Sciatic nerve (tissue), 1 donor: ENCODE data around the gene KDM2B.

DNA sequence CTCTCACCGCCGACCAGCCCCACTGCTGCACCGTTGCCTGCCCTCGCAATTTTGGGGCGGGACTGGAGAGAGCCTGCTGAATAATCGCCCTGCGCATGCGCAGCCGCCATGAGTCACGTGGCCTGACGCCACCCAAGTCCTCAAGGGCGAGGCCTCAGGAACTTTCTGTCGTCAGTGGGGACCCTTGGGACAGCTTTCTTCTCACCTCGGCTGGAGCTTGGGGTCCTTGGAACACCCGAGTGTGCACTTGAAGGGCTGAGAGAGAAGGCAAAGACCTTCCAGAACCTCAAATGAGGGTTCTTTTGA, 14.6 kb upstream of the CABP1 start:
- PRO-cap, result no peak

GRCh38 chr12:120720244-120721209, 5.1 kb upstream of the ACADS start:
- PRO-cap, result no peak

GRCh38 chr12:120759750-120760722, 34.4 kb downstream of the ACADS start:
- PRO-cap, result no peak

GRCh38 chr12:120819303-120819884, 84.8 kb downstream of the SPPL3 start:
- PRO-cap, result no peak

- PRO-cap, result no peak
Observed at GRCh38 chr12:120845278-120845915, 58.8 kb downstream of the SPPL3 start.

DNA sequence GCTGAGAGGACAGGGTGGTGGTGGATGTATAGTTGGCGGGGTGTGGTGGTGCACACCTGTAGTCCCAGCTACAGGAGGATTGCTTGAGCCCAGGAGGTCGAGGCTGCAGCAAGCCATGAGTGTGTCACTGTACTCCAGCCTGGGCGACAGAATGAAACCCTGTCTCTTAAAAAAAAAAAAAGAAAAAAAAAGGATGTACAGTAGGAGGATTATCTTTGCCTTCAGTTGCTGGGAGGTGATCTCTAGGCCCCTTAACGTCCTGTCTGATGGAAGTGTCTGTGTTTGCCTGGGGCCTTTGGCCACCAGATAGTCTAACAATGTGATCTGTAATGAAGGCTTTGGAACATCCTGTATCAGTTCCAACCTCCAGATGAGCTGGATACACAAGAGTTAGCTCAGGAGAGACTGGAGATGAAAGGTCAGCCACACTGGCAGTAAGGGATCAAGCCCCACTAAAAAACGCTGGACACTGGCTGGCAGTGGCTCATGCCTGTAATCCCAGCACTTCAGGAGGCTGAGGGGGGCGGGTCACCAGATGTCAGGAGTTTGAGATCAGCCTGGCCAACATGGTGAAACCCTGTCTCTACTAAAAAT, 19.2 kb upstream of the HNF1A start:
- PRO-cap, result no peak

DNA sequence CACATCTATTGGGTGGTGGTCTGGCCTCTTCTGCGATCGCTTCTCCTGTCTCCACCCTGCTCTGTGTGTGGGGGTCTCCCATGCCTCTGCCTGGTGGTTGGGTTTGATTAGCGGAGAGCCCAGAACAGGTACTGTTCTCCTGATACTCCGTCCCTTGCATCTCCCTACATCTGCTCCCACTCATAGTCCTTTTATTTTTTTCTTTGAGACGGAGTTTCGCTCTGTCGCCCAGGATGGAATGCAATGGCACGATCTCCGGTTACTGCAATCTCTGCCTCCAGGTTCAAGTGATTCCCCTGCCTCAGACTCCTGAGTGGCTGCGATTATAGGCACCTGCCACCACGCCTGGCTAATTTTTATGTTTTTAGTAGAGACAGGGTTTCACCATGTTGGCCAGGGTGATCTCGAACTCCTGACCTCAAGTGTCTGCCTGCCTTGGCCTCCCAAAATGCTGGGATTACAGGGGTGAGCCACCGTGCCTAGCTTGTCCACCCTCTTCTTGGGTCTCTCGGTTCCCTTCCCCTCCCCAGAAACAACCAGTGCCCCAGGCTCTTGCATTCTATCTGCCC, 13.2 kb upstream of the HNF1A start:
- PRO-cap, result no peak

DNA sequence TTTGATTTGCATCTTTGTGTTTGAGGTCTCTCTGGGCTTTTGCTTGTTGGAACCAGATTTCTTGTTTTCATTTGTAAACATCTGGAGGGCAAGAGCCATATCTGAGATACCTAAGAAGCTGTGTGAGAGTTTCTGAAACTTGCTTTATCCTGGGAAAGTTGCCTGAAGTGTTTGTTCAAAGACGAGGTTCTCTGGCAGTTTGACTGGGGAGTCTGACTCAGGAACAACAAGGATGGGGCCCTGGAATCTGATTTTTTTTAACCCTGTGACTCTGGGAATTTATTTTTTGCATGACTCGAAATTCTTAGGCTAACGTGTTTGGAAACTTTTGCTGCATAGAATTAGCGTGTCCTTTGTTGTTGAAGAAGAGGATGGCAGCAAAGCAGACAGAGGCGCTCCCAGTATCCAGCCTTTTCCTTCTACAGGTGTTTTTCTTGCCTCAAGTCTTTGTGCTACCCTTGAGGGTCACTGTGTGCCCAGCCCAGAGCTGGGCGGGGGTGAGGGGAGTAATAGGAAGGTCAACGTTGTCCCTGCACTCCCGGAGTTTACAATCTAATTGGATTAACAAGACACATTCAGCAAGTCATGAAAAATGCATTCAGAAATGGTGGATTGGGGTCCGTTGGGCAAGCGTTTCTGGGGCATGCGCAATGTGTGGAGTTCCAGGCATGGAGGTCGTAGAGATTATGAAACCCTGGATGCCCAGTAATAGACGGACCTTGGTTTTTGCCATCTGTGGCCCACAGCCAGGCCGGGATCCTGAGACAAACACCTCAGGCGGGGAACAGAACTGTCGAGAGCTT, 11.0 kb upstream of the HNF1A start:
- PRO-cap, result no peak

DNA sequence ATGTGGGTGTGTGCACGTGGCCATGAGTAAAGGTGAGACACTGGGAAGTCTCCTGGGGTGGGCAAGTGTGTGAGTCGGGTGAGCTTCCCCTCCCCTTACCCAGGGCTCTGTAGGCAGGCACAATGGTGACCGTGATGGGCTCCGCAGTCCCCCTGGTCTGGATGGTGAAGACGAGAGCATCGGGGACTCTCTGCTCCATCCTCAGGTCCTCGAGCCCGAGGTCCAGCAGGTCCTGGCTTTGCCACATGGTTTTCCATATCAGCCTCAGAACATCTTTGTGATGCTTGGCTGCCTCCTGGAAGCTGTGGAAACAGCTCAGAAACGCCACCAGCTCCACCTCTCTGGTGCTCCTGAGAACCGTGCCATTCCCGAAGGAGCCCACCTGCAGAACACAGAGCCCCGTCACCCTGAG, 5.7 kb downstream of the OASL start:
- PRO-cap, result no peak

DNA sequence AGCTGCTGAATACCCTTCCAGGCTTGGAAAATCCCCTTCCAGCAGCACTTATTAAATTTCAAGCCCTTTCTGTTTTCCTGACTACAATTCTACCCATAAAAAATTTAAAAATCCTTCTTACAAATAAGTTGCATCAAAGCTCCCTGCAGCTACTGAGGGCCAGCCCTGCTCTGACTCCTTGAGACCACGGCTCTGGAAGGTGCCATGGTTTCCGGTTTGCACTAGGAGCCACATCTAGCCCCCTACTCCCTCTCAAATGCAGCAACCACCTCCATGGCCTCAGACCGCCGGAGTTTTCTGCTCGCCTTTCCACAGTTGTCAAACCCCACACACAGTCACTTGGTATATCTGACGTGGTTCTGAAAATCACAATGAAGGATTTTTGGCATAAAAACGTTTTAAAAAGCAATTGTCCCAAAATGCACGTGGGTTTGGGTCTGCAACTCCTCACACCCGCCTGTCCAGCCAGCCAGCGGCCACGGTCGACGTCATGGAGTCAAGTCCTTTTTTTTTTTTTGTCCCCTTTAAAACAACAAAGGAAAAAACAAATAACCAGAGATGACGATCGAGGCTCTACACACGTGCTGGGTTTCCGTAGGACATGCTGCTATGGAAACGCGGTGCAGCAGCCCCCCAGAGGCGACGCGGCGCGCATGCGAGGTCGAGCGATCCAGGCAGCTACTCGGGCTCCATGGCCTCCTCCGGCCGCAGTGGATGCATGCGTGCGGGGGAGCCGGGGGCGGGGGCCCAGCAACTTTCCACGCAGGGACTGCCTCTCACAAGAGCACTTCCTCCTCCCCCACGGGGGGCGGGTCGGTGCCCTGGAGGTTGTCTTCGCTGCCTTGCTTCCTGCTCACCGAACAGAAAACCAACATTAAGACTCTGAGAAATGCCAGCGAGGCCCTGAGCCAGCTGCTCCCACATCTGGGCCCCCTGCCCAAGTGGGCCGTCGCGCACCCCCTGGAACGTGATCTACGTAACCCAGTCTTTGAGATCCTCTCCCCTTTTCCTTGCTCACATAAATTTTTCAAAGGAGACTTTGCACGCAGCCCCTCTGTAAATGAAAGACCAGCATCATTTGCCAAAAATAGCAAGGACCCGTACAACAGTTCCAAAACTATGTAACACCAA, 30.5 kb downstream of the P2RX4 start:
- PRO-cap, result bidirectional peak, plus-strand start at position 654 of the sequence, minus-strand start at position 474 of the sequence; bidirectional peak, plus-strand start at position 877 of the sequence, minus-strand start at position 693 of the sequence

DNA sequence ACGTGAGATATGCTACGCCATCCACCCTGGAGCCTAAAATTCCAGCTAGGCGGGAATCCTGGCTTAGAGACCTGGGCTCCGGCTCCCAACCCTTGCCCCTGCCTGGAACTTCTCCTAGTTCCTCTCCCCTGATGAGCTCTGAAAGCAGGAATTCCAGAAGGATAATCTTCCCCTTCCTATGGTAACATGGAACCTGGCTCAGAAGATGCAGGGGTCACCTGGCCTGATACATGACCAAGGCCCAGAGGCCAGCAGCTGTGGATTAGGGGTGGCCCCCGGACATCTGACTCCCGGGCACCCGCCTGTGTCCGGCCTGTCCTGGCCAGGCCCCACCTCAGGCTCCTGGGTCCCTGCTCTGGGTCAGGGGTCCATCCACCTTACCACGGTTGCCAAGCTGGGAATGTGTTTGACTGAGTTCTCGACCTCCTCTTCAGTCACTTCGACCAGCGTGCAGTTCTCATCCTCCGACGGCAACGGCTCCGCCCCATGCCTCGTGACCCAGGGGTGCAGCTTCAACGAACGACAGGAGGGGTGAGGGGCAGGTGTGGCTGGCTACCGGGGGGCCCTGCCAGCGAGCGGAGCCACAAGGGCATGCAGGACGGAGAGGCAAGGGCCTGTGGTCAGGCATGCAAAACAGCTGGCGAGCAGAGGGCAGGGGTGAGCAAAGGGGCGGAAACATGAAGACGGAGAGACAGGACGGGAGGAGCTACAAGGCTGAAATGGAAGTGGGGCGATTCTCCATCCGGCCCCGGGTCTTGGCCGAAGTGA, 38.5 kb downstream of the P2RX4 start:
- PRO-cap, result no peak

GRCh38 chr12:121516832-121517102, 64.1 kb downstream of the KDM2B start:
- PRO-cap, result no peak

GRCh38 chr12:121522798-121523580, 57.8 kb downstream of the KDM2B start:
- PRO-cap, result no peak

DNA sequence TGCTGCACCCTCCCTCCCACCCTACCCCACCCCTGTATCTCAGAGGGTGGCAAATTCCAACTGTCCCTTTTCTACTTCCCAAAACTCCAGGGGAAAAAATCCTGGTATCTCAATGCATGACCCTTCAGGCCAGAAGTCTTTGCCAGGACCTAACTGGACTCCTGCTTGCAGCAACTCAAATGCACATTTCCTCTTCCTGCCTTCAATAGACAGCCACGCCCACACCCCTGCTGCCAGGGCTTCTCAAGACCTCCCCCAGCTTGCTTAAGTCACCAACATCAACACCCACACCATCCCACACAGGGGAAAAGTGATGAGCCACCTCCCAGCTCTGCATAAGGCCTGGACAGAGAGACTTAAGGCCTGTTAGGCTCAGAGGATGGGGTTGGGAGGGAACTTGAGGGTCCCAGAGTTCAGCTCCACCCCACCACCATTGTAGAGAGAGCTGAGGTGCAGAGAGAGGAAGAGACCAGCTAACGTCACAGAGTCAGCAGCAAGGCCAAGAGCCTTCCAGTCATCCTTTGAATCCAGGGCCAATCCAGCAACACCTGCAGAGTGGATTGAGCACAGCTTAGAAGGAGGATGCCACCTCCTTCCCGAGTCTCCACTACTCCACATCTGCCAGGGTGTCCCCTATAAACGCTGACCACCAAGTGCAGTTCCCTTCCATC, 50.2 kb downstream of the KDM2B start:
- PRO-cap, result bidirectional peak, plus-strand start at position 302 of the sequence, minus-strand start at position 177 of the sequence

DNA sequence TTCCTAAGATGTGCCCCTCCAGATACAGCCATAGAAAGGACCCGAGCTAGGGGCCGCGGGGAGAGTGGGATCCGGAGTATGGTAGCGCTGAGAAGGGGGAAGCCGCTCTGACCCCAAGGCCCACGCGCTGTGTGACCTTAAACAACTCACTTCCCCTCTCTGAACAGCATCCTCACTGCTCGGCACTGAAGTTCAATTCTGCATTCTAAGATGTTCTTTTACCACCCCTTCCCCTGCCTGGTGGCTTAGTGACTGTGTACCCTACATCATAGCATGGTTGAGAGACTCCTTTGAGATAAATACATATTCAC, 42.6 kb downstream of the KDM2B start:
- PRO-cap, result no peak

DNA sequence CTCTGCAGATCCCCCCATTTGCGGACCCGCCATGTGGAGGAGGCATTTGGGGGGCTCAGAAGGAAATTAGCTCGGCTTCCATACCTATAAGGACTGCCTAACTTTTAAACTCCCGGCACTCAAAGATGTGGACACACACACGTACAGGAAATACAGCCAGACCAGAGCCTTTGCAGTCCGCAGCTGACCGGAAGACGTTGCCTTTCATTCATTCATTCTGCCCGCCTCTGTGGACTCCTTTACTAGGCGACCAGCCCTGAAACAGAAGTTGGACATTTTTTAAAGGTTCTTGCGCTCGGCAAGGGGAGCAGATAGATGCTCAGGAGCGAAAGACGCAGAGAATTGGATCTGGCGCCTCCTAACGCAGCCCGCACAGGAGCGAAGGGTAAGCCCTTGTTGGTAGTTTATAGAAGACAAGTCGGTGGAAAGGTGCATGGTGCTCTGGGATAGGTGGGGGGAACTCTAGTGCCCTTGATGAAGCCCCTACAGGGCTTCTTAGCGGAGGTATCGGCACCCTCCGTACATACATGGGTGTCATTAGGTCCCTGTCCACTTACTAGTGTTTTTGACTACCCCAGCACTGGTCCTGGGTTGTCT, at the start of gene KDM2B:
KDM2B (minus strand) TSS at position 145 of the 597 bp plus-strand sequence.
- PRO-cap, result no peak

DNA sequence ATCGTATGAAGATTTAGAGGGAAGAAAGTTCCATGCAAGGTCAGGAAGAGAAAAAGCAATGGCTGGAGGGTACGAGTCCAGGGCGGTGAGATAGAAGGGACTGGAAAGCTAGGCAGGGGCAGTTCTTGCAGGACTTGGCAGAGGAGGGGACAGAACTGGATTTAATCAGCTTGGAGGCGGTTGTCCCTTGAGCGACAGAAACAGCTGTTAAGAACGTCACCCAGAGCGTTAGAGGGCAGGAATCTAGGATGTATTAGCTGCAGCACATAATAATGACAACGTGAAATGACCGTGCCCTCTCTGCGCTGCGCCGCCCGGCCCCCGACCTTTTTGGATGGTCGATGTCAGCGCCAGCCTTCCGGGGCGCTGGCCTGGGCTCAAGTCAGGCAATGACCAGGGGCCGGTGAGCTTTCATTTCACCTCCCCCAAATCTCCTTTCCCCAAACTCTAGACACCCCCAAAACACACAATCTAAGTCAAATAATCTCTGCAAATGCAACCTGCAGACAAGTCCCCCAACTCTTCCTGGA, 450 bp upstream of the TMEM120B start:
- PRO-cap, result no peak

GRCh38 chr12:121782825-121783382, 10.6 kb downstream of the RHOF start:
- PRO-cap, result no peak

DNA sequence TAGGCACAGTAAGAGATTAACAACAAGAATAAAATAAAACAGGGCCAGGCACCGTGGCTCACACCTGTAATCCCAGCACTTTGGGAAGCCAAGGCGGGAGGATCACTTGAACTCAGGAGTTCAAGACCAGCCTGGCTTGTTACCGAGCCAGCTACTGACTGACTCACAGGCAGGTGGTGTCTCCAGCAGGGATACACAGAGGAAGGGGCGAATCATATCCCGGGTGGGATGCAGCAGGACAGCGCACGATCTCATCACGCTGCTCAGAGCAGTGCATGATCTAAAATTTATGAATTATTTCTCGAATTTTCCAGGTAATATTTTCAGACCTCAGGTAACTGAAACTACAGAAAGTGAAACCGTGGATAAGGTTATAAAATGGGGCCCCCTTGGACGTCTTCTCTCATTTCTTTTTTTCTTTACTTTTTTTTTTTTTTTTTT, 8.5 kb downstream of the RHOF start:
- PRO-cap, result no peak

- PRO-cap, result bidirectional peak, plus-strand start at chr12:121790147, minus-strand start at chr12:121790074
Observed at GRCh38 chr12:121789716-121790887, 3.4 kb downstream of the RHOF start.